AG09309 (cell line): ENCODE measurements around the gene EPS15.

GRCh38 chr1:48435449-48435801, 36.6 kb downstream of the SPATA6 start:
- RRBS, result no CpG with 5 or more reads among the region's 20 CpGs

GRCh38 chr1:49257086-49258286, 480.8 kb upstream of the BEND5 start:
- RRBS, result no CpG with 5 or more reads among the region's 35 CpGs

DNA sequence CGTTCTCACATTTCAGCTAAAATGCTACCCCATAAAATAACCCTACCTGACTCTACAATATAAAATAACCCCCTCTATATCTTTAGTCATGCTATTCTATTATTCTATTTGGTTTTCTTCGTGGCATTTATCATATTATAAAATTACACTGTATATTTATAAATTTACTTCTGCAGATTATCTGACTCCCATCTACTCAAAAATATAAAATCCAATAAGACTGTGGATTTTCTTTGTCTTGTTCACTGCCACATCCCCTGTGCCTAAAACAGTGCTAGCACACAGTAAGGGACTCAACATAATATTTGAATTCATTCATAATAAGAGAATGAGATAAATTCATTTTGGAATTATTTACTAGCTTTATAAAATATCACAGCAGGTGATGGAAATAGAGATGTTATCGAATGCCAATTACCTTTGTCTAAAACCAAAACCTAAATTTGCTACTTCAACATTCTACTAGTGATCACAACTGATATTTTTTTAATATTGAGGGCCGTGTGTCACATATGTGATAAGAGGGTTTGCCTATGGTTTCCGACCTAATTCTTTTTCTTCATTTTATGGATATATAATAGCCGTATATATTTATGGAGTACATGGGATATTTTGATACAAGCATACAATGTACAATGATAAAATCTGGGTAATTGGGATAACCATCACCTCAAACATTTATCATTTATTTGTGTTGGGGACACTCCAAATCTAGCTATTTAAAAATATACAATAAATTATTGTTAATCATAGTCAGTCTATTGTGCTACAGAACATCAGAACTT, 117.2 kb downstream of the FAF1 start:
- RRBS, result no CpG with 5 or more reads among the region's 6 CpGs

DNA sequence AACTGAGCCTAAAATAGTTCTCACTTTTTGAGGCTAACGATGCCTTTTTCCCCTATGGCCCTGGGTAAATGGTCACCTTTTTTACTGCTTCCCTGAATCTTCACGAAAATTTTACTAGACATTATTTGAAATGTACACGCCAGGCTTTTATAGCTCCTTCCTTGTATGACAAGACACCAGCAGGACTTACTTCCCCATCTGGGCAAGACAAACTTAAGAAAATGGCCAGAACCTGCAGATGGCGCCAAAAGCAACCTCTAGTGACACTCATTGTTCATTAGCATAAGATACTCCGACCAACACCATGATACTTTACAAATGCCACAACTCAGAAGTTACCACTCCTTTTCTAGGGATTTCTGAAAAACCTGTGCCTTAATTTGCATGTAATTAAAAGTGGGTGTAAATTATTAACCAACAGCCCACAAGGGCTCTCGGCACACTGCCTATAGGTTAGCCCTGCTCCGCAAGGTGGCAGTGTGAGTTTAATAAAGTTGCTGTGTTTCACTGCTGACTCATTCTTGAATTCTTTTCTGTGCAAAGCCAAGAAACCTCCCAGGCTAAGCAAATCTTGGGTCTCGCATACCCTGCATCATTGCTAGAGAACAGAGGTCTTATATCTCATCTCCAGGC, 86.6 kb downstream of the FAF1 start:
- RRBS, result no CpG with 5 or more reads among the region's 8 CpGs

DNA sequence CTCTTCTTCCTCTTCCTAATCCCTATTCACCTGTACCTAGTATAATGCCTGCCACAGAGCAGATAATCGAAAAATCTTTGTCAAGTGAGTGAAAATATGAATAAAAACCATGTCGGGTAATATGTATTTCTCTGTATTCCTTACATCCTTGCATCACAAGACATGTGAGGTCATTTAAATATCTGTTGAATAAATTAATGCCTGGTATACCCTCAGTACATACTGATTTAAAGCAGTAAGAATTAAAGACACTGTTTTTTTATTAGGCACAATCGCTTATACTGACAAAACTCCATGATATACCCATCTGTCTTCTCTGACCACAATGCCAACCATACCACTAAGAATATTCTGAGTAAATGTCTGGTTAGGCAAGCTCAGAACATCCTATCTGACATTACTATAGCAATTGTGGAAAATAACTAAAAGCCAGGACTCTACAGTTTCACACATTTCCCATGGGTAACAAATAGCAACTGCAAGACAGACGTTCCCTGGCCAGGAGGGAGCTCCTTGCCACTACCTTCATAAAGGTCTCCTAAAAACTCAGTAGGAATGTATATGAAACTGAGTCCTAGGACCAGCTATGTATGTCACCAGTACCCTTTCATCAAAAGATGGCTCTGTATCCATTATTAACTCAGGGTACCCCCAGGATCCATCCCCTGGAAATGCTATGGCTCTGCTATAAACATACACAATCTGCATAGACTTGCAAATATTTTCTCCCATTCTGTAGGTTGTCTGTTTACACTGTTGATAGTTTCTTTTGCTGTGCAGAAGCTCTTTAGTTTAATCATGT, 22.1 kb downstream of the FAF1 start:
- RRBS, result no CpG with 5 or more reads among the region's 4 CpGs

- RRBS, result no CpG with 5 or more reads among the region's 3 CpGs
Measured at GRCh38 chr1:50967308-50967649, 2.8 kb upstream of the CDKN2C start.

DNA sequence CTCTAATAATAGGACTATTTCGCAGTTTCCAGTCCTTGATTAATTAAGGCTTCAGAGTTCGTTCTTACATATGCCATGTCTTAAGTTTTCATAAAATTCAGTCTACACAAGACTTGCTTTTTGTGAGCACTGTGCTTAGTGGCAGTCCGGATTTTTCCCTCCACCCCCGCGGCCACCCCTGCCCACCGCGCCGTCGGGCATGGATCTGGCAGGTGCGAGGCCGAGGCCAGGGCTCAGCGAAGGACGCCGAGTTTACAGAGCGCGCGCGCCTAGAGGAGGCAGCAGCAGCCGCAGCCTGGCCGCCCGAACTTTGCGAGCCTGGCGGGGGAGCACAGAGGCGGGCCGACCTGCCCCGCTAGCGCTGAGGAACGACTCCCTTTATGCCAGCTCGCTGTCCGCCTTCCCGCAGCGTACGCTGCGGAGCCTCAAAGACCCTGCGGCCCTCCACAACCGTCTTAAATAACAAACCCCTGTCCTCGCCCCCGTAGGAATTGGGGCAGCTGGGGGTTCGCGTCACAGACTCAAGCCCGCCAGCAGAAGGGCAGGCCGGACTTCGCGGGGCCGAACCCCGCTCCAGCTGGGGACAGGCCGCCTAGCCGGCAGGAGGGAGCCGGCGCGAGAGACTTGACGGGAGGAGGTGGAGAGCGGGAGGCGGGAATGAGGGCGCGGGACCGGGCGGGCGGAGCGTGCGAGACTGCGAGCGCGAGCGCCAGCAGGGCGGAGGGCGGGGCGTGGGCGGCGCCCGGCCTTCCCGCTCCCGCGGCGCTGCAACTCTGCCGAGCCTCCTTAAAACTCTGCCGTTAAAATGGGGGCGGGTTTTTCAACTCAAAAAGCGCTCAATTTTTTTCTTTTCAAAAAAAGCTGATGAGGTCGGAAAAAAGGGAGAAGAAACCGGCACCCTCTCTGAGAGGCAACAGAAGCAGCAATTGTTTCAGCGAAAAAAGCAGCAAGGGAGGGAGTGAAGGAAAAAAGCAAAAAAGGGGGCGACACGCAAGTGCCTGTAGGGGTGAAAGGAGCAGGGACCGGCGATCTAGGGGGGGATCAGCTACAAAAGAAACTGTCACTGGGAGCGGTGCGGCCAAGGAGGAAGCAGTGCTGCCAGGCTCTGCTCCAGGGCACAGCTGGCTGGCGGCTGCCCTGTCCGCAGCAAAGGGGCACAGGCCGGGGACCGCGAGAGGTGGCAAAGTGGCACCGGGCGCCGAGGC, 1.7 kb upstream of the CDKN2C start:
- RRBS, result 2% methylated on average over 32 of the region's 96 CpGs

- RRBS, result no CpG with 5 or more reads among the region's 9 CpGs
Measured at GRCh38 chr1:50970336-50970615, 231 bp downstream of the CDKN2C start.

DNA sequence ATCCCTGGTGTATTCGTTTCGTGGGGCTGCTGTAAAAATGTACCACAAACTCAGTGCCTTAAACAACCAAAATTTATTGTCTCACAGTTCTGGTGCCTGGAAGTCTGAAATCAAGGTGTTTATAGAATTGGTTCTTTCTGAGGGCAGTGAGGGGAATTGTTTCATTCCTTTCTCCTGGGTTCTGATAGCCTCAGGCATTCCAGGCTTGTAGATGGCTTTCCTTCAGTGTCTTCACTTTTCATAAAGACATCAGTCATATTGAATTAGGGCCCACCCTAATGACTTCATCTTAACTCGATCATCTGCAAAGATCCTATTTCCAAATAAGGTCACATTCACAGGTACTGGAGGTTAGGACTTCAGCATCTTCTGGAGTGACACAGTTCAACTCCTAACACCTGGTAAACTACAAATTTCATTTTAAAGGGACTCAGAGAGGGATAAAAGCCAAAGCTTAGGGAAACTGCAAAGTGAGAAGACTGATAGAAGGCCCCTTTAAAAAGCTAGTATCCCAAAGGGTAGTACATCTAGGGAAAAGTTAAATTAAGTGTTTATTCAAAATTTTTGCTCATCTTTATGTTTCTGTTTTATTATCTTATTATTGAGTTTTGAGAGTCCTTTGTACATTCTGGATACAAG, 15.1 kb downstream of the CDKN2C start:
- RRBS, result no CpG with 5 or more reads among the region's 3 CpGs

DNA sequence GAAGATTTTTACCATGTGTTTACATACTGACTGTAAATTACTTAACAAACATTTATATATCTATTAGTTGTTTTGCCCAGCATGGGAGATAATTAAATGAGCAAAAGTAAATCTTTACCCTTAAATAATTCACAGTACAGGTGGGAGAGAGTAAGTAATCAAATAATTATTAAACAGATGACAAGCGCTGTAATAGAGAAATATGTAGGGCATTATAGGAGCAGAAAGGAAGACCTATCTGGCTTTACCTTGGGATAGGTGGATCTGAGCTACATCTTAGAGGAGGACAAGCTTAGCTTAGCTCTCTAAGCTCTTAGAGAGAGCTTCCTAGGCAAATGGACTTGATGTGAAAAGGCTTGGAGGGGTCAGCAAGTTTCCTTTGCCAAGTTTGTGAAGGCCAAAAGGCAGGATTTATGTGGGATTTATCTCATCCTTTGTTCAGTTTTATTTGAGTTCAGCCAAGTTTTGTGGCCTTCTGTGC, 26.2 kb upstream of the RNF11 start:
- RRBS, result no CpG with 5 or more reads among the region's 1 CpG

DNA sequence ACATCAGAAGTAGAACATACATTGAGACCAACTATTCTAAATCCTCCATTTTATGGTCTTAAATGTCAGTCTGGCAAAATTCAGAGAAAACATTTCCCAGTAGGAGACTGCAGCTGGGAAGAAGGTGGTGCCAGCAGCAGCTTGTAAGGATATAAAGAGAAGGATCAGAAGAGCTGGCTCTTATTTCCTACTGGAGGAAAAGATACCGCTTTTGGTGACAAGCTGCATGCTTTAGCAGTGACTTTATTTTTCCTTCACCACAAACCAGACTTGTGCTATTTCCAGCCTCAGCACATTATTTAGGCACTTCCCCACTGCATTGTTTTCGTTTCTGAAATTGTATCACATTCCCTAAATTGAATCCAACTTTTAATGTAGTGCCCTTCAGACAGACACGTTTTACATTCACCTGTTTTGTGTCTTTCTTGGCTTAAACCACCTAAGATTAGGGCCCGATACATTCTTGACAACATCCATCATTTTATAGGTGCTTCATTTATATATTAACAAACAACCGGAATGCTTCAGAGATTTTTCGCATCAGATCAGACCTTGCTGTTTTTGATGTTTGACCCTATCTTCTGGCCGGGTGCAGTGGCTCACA, 28.5 kb downstream of the RNF11 start:
- RRBS, result 39% methylated on average over 3 of the region's 7 CpGs

GRCh38 chr1:51298392-51298922, 31.9 kb downstream of the TTC39A start:
- RRBS, result no CpG with 5 or more reads among the region's 6 CpGs

DNA sequence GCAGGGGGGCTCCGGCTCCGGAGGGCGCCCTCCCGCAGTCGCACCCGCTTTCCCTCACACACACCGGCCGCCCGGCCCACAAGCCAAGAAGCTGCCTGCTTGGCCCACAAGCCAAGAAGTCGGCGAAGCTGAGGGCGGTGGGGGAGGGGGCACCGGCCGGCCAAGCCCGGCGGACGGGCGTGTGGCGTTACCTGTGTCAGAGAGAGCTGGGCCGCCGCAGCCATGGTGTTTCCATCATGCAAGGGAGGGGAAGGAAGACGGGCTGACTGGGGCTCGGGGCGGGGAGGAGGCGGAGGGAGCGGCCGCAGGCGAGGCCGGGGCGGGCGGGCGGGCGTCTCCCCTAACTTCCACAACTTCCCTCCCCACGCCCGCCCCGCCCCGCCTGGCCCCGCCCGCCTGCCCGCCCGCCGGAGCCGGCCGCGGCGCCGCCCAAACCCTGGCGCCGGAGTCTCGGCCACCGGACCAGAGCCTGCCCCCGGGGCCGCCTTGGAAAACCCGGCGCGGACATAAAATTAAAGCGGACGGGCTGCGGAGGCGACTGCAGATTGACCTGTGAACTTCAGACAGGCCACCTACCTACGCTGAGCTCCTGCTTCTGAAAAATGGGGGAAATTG, at the start of gene EPS15:
EPS15 (minus strand) TSS at position 259 of the 615 bp plus-strand sequence.
- RRBS, result 4% methylated on average over 16 of the region's 61 CpGs

DNA sequence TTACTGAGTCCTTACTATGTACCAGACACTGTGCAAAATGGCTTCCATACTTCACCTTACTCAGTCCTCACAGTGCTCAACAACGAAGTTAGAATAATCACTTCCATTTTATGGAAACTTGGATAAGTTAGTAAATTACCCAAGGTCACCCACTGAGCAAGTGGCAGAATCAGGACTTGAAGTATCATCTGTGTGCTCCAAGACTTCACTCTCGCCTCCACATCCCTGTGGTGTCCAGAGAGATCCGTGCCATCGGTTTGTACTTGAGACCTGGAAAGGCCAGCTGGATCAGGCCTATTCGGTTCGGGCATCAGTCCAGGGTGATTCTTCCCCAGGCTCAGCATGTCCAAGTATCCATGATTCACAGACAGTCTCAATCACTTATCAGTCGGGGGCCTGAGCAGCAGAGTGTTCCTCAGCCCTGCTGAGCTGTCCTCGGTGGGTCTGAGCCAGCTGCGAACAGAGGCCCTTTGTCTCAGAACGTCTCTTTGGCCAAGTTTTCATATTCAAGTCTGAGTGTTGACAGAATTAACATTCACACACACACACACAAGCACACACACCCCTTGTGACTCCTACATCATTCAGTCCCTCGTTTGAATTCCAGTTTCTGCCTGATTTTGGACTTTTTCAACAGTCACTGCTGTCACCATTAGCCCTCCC, 33.5 kb upstream of the OSBPL9 start:
- RRBS, result no CpG with 5 or more reads among the region's 11 CpGs

- RRBS, result no CpG with 5 or more reads among the region's 1 CpG
Measured at GRCh38 chr1:51621644-51622198, 4.8 kb downstream of the OSBPL9 start.

GRCh38 chr1:51636920-51637520, 20.1 kb downstream of the OSBPL9 start:
- RRBS, result no CpG with 5 or more reads among the region's 6 CpGs

GRCh38 chr1:51649528-51649881, 32.6 kb downstream of the OSBPL9 start:
- RRBS, result no CpG with 5 or more reads among the region's 2 CpGs

DNA sequence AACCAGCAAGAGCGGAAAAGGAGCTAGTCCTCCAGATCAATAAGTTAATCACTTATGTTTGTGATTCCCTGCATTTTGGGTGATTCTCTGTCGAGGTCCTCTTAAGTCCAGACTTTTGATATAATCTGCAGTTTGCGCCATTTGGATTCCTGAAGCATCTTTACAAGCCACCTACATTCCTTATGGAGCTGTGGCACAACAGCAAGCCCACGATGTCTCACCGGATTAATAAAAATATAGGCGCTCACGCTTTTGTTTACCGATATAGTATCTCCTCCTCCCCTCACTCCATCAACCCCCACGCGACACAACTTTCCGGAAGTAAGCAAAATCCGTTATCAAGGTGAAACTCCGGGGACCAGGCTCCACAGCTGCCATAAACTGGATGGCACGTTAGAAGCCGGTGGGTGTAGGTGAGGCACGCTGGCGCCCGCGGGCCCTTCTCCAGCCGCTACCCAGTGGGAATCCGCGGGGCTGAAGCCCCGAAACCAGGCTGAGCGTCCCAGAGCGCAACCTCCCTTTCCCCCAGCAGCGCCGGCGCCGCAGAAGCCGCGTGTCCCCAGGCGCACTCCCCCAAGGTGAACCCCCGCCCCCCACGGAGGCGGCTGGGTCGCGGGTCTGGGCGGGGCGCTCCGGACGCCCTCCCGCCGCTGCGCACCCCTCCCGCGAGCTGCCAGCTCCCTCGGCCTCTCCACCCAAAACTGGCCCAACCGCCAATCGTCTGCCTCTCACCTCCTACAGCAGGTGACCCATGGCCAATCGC, 112.3 kb downstream of the OSBPL9 start:
- RRBS, result 8% methylated on average over 18 of the region's 50 CpGs

DNA sequence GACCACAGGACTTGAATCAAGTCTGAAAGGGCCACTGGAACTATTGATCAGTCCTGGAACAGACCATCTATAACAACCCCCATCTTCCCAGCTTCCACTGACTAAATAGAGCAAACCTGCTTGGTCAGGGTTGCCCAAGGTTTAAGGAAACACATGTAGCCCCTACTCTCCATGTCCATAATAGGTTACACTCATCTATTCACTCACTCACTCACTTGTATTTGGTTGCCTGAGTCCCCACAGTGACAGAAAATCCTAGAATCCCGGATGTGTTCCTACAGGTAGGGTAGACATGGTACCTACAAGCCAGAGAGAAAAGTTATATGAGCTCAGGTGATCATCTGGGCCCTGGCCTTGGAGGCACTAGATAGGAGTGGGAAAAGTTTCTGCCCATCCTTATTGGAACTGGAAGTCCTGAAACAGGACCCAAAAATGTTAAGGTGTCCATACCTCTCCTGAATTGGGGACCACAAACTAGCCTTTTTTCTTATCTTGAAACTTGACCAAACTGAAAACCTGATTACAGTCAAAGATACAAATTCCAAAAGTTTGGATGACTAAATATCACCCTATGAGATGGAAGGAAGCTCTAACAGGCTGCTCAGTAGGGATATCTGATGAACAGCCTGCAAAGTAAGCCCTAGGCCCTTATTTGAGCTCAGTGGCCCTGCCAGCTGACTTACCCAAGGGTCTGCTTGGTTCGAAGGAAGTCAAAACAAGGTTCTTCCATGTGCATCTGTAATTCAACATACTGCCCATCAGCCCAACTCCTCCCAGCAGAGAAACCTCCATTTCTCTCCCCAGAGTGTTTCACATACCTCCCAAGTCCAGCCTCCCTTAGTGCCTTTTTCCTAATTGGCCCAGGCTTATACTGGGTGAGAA, 86.9 kb downstream of the NRDC start:
- RRBS, result no CpG with 5 or more reads among the region's 2 CpGs

DNA sequence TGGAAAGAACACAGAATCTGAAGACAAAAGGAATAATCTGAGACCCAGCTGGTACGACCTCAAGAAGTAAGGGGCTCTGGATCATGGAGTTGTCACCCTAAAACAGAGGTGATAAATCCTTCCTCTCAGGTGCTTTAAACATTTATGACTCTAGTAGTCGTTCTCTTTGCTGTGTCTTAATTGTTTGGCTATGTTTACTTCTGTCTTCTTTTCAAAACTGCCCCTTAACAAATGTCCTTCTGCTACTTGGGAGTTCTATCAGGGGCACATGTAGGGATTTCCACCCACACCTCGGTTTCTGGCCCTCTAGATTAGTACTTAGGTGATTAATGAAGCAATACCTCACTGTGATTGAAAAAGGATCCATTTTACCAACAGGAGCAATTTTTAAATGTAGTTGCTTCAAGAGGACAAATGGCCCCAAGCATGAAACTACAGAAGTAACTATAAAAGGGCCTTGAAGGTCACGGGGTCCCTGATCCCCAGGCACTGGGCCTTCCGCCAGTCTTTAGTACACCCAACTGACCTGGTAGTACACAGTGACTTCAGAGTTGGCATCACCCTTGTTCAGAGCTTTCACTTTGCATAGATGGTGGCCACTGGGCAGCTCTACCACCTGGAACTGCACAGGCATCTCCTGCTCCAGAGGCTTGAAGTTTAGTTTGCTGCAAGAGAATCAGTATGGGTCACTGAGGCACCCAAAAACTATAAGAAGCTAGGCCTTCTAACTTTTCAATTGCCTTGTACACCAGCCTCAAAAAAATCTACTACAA, 84.4 kb downstream of the NRDC start:
- RRBS, result no CpG with 5 or more reads among the region's 5 CpGs